ENCODE results near the gene CDK20.

- RRBS, result no CpG with 5 or more reads among the region's 3 CpGs
Measured at GRCh38 chr9:86012478-86013453, 71.8 kb downstream of the NAA35 start.

GRCh38 chr9:86023949-86024645 lies 75.3 kb downstream of the GOLM1 start:
- RRBS, result no CpG with 5 or more reads among the region's 7 CpGs

- RRBS, result no CpG with 5 or more reads among the region's 6 CpGs
Measured at GRCh38 chr9:86246690-86247305, 12.7 kb downstream of the C9orf153 start.

GRCh38 chr9:86322725-86324031 lies 31.0 kb downstream of the TUT7 start:
- RRBS, result no CpG with 5 or more reads among the region's 9 CpGs

DNA sequence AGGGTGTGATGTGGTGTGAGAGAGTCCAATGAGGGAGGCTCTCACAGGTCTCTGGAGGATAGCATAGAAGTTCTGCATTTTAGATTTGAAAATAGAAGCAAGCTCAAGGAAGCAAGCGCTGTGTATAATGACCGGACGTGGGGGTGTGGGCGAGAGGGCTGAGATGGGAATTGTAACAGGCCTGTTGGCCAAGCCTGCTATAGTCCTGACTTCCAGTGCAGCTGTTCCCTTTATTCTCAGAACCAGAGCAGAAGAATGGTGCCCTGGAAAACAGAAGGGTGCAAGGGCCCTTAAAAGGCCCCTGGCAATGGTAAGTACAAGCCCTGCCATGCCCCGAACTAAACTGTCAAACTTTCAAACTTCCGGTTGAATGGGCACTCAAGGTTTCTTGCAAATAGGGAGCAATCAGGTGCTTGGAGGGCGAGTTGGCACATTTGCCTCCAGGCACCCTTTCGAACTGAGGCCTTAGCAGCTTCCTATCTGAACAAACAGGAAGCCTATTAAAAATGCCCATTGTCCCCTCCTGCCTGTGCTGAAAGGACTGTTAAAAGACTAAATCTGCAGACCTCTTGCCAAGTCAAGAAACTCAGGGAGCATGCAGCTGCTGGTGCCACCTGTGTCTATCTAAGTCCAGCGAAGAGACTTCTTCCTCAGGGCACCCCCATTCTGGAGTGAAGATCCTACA lies 222.1 kb upstream of the TUT7 start:
- RRBS, result no CpG with 5 or more reads among the region's 9 CpGs

DNA sequence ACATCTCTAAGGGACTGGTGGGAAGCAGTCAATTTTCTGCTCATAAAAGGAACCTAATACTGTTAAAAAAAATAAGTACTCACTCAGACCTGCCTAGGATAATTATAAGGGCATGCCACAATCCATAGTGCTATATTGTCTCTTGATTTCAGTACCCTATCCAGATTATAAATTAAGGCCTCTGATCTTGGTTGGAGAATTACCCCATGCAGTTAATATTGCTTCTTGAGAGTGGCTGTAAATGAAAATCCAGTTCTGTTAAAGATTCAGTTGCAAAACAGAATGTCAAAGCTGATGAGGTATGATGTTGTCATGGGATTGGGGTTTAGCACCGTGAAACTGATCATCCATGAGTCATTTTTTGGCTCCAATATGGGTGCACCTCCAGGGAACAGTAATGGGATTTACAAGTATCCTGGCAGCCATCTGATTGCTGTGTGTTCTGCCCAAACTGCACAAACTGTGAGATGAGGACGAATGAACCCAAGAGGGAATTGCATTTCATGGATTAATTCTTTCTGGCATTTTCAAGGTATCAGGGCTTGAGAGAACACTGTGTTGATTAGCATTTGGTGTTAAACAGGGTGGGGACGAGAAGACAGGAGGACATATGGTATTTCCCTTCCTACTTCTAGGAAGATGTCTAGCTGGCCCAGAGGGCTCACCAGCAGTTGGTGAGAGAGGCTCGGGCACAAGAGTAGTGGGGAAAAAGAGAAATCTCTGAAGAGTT lies 214.8 kb downstream of the GAS1 start:
- RRBS, result no CpG with 5 or more reads among the region's 4 CpGs

DNA sequence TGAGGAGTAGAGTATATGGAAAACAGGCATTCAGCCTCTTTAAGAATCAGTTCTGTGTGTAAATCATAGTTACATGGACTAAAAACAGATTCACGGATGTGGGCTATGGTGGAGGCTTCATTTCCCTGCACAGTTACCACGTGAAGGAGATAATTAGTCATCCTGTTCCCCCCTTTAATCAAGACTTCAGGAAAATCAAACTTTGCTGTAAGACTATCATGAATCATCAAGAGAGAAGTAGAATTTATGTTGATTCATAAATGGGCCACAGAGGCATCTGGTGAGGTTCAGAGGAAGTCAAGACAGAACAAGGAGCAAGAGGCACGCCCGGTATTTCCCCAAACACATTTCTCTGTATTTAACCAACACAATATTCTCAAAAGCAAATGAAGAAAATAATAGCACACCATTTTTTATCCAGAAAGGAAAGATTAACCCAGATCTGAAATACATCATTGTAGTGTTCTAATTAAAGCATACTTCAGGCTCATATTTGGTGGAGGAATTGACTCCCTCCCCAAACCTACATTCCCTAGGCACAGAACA lies 175.7 kb upstream of the GAS1 start:
- RRBS, result no CpG with 5 or more reads among the region's 4 CpGs

- RRBS, result no CpG with 5 or more reads among the region's 4 CpGs
Measured at GRCh38 chr9:87194413-87194881, 247.1 kb upstream of the GAS1 start.

- RRBS, result no CpG with 5 or more reads among the region's 22 CpGs
Measured at GRCh38 chr9:87270155-87271141, 227.2 kb upstream of the DAPK1 start.

GRCh38 chr9:87554190-87555378 lies 56.9 kb downstream of the DAPK1 start:
- RRBS, result no CpG with 5 or more reads among the region's 13 CpGs

DNA sequence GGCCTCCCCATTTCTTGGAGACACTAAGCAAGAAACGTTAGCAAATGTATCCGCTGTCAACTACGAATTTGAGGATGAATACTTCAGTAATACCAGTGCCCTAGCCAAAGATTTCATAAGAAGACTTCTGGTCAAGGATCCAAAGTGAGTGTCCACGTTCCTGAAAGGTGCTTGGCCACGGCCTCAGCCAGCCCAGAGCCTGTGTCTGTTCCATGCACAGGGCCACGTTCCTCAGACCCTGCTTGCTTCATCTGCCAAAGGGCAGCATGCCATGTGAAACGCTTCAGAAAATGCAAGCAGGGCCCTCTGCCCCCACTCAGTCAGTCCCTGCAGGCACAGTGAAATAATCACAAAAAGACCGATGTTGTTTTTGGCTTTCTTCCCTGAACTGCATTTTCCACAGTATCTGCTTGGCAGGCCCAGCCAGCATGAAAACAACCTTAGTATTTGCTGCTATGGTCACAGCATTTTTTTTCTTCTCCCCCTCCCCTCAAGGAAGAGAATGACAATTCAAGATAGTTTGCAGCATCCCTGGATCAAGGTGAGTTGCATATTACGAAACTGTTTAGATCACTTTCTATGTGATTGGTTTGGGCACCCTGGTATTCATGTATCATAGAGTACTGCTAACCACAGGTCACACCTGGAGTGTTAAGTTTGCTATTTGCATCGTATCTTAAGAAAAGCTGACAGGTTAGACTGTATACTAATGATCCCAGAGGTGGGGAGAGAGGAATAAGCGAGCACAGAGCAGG lies 85.4 kb upstream of the CTSL start:
- RRBS, result no CpG with 5 or more reads among the region's 11 CpGs

- RRBS, result no CpG with 5 or more reads among the region's 4 CpGs
Measured at GRCh38 chr9:87709187-87709732, 16.7 kb upstream of the CTSL start.

DNA sequence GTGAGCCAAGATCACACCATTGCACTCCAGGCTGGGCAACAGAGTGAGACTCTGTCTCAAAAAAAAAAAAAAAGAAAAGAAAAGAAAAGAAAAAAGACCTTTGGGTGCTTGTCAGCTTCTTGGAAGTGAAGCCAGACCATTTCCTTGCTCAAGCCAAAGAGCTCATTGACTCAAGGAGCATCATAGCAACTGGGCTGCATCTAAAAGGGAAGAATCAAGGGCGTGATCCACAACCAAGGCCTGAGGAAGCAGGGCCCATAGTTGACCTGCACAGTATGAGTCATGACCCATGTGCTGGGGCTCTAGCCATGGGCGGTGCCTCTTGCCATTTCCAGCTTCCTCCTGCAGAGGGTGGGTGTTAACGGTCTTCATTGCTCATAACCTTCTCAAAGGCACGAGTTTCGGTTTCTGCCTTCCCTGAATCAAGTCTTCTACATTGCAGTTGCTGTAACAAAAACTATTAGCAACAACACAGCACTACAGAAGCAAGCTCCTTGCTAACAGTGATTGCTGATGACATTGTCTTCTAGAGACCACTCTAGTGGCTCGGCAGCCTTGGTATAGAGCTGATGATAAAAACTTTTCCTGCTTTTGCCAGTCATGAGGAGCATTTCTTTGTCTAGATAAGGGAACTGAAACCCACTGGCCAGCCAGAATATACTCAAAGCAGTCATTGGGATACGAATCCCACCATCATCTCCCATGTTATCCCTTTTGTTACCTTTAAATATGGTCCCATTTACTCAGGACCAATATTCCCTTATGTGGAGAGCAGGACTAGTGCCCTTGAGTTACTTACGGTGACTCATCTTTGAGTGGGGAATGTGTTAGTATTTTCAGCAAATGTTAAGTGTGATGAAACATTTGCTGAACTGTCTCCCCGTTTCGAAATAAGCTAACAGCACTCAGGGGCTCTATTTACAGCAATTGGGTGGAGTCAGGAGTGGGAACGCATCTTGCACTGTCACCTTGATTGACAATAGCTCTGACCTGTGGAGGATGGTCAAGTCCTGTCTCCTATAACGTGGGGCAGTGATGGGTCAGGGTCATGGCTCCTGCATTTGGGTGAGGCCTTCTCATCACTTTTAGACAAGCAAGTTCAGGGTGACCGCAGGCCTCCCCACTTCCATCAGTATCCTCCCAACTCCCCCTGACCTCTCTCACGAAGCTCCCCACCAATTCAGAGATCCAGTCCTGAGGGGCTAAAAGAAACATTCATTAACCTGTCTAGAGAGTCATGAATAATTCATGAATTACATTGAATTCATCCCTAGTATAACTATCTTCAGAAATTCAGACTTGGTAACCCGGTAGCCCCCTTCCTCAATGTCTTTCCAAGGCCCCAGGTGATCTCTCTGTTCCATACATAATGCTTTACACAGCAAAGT lies 67.2 kb downstream of the CTSL start:
- RRBS, result no CpG with 5 or more reads among the region's 15 CpGs

DNA sequence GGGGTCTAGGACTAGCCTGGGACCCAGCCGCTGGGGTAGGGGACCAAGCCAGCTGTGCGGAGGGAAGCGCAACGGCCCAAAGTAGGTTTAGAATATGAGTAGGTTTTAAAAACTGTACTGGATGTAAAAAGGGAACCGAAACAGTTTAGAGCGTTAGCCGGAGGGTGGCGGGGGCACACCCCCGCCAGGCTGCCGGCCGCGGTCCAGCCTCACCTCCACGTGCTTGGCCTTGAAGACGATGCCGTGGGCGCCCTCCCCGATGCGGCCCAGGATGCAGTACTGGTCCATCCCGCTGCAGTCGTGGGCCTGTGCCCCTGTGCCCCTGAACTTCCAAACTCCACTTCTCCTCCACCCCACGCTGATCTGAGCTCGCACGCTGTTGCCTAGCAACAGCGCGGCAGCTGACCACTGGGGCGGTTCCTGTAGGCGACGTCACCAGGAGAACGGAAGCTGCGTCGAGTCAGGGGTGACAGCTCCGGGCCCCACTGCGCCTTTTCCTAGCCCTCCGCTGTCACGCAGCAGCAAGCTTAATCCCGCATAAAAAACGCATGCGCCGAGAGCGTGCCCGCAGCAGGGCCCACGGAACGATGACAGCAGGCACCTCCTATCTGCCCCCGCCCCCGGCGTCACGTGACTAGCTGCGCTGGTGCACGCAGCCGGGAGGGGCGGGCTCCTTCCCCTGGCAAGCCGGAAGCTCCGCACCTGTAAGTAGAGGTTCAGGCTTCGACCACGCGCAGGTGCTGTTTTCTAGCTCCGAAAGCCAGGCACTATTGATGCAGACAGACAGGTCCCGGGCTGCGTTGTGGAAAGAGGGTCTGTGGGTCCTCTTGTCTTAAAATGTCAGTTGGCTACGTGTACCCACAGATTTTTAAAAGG lies at the start of gene CDK20:
TSS of gene CDK20 (minus strand) at position 375 of the 876 bp plus-strand sequence.
- RRBS, result 17% methylated on average over 8 of the region's 60 CpGs

- RRBS, result no CpG with 5 or more reads among the region's 21 CpGs
Measured at GRCh38 chr9:88113573-88114184, 24.6 kb downstream of the SPATA31C2 start.

DNA sequence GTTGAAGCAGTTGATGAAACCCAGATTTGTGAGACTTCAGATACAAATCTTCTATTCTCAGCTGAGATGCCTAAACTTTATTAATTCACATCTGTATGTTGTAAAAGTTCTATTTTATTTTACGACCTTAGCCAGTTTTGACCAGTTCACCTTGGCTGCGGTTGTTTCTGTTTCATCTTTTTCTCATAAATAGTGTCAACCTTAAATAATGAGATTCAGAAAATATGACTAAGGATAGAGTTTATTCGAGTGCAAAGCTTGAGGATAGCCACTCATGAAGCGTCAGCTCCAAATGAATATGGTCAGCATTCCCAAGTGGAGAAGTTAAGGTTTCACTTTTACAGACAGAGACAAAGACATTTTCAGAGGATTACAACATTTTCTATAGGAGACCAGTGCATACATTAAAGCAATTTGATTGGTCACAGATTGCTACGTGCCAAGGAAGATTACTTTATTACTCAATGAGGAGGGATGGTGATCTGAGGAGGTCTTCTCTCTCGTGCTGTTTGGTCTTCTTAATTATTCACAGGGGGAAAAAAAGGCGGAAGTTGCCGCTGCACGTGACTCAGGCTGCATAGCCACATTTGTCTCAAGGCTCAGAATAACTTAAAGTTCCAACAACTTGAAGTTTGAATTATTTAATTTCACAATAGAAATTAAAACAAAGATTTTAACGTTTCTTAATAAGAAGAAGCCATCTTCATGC lies 60.0 kb upstream of the SPATA31C2 start:
- RRBS, result no CpG with 5 or more reads among the region's 10 CpGs

- RRBS, result 2% methylated on average over 45 of the region's 120 CpGs
Measured at GRCh38 chr9:88388528-88389447, 544 bp downstream of the SPIN1 start.

DNA sequence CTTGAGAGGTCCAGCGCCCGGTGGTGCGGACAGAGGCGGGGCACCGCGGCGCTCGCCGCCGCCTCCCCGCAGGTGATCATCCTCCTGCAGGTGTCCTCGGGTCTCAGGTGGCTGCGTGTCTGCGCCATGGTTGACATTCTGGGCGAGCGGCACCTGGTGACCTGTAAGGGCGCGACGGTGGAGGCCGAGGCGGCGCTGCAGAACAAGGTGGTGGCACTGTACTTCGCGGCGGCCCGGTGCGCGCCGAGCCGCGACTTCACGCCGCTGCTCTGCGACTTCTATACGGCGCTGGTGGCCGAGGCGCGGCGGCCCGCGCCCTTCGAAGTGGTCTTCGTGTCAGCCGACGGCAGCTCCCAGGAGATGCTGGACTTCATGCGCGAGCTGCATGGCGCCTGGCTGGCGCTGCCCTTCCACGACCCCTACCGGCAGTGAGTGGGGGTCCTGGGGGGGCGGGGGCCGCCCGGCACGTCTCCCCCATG lies 370 bp downstream of the NXNL2 start:
- RRBS, result under 1% methylated on average over 5 of the region's 56 CpGs

DNA sequence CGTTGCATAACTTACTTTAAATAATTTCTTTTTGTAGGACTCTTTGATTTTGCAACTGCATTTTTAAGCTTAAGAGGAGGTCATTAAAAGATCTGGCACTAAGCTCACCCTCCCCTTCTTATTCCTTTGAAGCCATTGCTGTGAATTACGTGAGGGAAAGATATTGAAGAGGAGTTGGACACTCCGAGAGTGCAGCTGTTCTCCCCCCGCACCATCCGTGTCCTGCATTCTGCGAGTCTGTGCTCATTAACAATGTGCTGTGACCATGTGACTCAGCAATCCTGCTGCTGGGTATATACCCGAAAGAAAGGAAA lies 39.9 kb downstream of the NXNL2 start:
- RRBS, result no CpG with 5 or more reads among the region's 7 CpGs

- RRBS, result 85% methylated on average over 10 of the region's 25 CpGs
Measured at GRCh38 chr9:88990546-88991038, 676 bp upstream of the S1PR3 start.

Measured in Ishikawa (cell line).